Epithelial cell of proximal tubule (primary cell): ENCODE measurements around a stretch of chr12.

DNA sequence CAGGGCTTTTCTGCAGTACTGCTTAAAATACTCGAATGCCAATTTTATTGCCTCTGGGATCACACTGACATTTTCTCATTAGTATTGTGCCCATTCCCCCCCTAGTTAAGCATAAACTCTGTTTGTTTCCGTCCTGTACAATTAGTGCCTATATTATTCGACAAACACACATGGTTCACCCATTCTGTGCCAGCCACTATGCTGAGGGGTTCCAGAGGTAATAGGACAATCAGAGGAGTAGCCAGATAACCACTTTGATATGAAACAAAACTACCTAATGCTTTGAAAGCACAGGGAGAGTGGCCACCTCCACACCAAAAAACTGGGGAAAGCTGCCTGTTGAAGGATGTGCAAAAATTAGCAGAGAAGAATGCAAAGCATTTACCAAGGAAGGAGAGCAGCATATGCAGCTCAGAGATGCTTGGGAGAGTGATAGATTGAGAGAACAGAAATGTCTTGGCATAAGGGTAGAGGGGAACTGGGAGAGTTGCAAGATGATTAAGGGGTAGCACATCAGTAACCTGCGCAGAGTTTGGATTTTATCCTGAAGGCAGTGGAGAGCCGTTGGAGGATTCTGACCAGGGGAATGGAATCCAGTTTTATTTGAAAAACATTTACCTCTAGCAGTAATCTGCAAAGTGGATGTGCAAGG is 81.8 kb downstream of the BHLHE41 start:
- RAMPAGE, long total RNA: no peak
- RRBS: no CpG with 5 or more reads among the region's 5 CpGs

DNA sequence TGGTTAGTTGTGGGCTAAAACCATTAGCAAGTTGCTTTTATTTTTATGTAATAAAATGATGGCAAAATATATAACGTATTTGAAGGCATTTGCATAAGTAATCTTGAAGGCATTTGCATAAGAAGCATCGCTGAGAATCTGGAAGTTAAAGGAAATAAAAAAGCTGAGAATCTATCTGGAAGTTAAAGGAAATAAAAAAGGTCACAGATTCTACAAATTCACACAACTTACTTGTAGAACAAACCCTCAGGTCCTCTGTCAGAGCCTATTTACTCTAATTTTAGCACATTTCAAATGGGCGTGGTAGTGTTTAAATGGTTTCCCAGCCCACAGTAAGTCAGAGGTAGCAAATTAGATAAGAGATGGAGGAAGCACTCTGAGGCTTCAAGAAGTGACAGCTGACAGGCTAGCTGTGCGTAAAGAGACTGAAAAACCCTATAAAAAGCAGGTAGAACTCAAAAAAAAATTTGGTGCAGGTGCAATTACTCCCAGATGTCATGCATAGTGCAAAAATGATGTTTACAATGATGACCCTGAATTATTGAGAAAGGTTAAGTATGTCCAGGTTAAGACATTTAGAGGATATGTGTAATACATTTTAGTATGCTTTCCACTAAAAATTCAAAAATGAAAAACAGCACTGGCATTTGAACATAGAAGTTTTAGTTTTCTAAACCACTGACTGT is 7.5 kb downstream of the BHLHE41 start:
- RAMPAGE, long total RNA: no peak
- RRBS: no CpG with 5 or more reads among the region's 4 CpGs

- RAMPAGE, long total RNA: no peak
- RRBS: no CpG with 5 or more reads among the region's 3 CpGs
Measured at GRCh38 chr12:26120514-26120981, 4.3 kb downstream of the BHLHE41 start.

DNA sequence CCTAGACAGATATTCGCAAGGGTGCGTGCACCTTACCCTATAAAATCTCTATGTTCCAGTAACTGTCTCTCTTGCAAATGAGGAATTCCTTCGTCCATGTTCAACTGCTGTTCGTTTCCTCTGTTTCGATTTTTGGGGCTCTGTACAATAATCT is 278 bp downstream of the BHLHE41 start:
- RAMPAGE, long total RNA: no peak
- RRBS: no CpG with 5 or more reads among the region's 5 CpGs

DNA sequence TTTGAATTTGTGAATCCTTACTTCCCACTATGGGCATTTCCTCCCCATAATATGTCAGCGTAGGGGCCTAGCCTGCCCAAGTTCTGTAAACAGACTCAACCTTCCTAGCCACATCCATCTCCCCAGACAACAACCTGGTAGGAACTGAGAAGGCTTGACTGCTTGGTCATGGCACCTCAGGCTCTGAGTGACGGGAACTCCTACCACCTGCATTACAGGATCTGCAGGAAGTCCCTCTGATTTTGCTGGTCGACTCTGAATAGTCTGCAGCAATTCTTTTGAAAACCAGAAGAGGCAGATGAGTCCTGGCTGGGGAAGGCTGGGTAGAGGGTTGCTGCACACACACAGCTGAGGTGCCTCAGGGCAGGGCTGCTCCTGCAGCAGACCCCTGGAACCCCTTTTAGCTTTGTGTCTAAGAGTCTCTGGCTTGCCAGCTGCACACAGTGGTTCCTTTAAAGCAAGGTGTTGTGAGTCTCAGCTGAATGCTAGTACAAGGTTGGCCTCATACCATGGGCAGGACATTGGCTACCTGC is 33.6 kb upstream of the BHLHE41 start:
- RAMPAGE, long total RNA: no peak
- RRBS: no CpG with 5 or more reads among the region's 3 CpGs

DNA sequence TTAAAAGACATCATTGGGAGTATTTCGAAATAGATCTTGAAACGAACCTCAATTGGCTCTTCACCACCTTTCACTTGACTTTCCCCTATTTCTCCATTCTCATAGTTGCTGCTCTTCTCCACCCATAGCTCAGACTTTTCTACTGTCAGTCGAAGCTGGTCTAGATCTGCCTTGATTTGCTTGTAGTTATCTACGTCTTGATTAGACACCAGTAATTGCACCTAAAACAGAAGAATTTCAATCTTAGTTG is 212.0 kb downstream of the ITPR2 start:
- RAMPAGE, long total RNA: no peak
- RRBS: no CpG with 5 or more reads among the region's 4 CpGs

- RAMPAGE, long total RNA: no peak
- RRBS: no CpG with 5 or more reads among the region's 10 CpGs
Measured at GRCh38 chr12:27012864-27013335, 1.3 kb downstream of the TM7SF3 start.

DNA sequence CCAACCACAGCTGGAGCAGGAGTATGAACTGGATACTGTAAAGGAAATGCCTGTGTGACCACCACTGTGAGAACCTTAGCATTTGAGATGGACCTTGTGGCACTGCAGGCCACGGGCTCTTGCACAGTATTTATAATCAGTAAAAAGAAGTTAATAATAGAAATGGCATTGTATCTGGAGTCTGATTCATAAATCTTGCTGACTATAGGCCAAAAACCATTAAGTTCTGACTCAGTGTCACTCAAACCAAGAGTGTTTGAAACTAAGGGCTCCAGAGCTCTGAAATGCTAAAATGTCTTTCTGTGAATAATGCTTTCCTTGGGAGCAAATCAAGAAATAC is 58.5 kb upstream of the STK38L start:
- RAMPAGE, long total RNA: no peak
- RRBS: no CpG with 5 or more reads among the region's 1 CpG

DNA sequence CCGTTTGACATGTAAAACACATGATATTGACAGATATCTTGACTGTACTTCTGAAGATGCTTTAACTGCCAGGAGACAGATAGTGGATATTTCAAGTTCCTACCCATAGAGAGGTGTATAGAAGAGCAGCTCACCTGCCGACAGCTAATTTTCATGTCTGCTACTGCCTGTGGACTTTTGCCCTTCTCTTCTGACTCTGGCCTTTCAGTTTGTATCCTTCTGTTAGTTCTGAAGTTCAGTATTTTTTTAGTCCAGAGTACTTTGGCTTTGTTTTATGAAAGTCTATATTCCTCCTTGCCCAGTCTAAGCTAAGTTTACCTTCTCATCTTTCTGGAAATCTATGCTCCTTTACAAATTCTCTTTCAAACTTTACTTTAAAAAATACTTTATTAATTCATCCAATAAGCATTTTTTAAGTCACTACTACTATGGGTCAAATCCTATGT is 30.8 kb upstream of the STK38L start:
- RAMPAGE, long total RNA: no peak
- RRBS: no CpG with 5 or more reads among the region's 2 CpGs

DNA sequence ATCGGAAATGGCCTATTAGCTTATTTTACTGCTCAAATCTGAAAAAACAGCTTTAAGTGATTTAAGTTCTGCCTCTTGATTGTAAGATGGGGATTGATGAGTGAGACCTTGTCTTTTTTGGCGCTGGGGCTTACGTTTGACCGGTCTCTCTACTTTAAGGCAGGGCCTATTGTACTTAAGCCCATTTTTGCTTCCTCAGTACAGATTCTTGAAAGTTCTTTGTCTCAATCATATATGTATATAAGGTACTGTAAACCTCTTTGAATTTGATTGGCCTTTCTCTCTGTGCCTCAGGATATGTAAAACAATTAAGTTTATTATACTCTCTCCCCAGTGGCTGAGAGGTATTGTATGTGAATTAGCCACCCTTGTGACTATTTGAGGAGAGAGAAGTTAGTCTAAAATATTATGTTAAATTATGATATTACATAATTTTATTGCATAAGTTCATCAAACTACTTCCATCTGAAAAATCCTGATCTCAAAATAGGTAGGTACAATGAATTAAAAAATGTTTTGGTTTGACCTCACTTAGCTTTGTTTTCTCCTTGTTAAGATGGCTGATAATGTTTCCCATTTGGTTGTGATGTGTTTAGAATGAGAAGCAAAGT is 1.3 kb downstream of the STK38L start:
- RAMPAGE, long total RNA: no peak
- RRBS: no CpG with 5 or more reads among the region's 4 CpGs

- RAMPAGE, long total RNA: no peak
- RRBS: no CpG with 5 or more reads among the region's 2 CpGs
Measured at GRCh38 chr12:27253344-27253747, 9.3 kb downstream of the STK38L start.

DNA sequence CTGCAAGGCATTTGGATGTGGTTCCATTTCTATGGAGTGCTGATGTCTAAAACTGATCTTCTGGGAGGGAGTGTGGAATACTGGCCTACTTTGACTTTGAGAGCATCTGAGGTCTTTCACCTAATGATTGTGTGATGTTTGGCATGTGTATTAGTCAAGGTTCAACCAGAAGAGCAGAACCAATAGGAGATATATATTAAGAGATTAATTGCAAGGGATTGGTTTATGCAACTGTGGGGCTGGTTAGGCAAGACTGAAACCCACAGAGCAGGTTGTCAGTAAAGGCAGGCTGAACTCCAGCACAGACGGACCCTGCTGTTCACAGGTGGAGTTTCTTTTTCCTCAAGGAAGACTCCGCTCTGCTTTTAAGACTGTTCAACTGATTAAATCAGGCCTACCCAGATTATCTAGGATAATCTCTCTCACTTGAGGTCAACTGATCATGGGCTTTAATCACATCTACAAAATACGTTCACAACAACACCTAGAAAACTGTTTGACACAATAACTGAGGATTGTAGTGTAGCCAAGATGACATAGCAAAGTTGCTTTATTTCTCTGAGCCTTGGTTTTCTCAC is 11.7 kb downstream of the BMAL2 start:
- RAMPAGE, long total RNA: no peak
- RRBS: no CpG with 5 or more reads among the region's 3 CpGs

DNA sequence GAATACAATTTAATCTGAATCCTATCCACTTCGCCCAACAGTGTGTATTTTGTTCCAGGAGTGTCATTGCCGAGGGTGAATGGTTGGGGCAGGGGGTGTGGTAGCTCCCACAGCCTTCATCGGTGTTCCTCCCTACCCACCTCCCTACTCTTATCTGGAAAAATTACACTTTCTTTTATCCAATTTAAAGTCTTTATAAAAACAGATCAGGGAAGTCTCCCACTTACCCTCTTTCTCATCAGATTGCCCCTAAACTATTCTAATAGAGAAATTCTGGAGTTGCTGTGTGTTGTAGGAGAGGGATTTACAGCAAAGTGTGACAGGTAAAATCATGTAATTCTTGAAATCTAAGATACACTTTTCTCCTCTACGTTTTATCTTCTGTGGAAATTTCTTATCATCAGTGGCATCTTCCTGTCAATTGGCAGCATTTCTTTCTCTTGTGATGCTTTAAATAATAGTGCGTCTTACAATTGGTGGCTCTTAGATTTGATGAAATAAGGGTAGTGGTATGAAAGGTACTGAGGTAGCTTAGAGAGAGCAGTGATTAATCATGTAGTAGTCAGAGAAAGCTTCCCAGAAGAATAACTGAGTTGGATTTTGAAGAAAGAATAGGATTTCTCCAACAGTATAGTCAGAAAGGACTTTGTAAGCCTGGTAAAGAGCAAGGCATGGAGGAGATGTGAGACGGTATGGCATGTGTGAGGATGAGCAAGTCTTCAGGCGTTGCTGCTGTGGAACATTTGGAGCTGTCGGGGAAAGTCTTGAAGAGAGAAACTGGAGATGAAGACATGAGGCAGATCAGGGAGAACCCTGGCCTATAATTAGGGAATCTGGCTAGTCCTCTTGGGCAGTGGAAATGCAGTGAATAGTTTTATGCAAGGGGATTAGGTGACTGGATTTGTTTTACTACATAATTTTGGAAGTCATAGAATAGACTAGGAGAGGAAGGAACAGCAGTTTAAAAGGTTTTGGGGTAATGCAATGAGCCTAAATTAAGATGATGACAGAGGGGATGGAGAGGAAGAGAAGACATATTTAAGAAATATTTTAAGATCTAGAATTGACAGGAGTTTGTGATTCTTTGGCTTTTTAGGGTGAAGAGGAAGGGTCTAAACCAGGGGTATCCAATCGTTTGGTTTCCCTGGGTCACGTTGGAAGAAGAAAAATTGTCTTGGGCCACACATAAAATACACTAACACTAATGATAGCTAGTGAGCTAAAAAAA is 45.6 kb downstream of the BMAL2 start:
- RAMPAGE, long total RNA: no peak
- RRBS: no CpG with 5 or more reads among the region's 10 CpGs

DNA sequence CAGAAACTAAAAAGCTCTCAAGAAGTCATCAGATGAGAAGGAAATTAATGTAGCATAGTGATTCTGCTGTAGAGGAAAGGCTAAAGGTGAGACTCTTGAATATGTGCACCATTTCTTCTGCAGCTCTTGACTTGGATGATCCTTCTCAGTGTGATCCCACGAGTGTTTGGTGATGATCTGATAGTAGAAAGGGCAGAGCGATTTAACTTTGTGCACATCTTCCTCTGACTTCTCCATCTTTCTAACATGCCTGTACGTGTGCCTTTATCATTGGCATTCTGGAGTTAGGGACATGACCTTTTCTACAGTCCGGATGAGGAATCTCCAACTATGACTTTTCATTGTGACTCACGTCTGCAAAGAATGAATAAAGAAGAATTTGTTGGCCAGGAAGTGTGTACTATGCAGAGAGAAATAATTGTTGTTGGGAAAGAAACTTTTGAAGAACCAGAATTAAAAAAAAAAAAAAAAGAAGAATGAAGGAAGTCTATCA is 25.1 kb downstream of the PPFIBP1 start:
- RAMPAGE, long total RNA: no peak
- RRBS: no CpG with 5 or more reads among the region's 5 CpGs

DNA sequence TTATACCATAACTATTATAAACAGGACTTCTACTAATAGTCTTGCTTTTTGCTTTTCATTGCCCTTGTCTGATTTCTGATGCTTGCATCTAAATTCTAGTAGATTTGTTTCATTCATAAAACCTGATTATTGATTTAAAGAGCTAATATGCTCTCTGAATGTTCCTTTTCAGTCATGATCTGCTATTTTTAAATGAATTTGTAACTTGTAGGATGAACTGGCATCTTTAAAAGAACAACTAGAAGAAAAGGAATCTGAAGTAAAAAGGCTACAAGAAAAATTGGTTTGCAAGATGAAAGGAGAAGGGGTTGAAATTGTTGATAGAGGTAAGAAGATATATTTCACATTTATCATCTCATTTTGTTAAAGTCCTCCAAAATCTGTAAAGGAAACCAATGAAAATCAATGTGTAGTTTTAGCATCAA is 39.8 kb upstream of the REP15 start:
- RAMPAGE, long total RNA: no peak

DNA sequence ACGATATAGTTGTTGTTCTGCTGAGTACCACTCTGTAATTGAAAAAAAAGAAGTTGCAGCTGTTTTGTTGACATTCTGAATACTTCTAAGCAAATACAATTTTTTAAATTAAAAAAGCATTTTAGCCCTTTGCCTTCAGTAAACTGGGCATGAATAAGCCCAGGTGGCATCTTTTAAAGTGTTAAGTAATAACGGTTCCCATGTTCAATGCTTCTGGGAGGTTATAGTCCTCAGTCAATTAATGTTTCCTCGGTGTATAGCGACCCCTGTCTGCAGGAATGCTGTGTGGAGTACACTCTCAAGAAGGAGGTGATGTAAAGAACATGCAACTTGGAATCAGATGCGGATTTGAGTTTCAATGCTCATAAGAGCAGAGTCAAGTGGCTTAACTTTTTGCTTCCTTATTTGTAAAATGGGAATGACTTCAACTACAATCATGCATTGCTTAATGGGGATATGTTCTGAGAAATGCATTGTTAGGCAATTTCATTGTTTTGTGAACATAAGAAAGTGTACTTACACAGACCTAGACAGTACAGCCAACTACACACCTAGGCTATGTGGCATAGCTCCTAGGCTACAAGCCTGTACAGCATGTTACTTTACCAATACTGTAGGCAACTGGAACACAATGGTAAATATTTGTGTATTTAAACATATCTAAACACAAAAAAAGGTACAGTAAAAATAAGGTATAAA is 6.9 kb upstream of the MRPS35 start:
- RAMPAGE, long total RNA: no peak
- RRBS: no CpG with 5 or more reads among the region's 5 CpGs

GRCh38 chr12:27795001-27795491 is 15.0 kb upstream of the MANSC4 start:
- RAMPAGE, long total RNA: no peak
- RRBS: no CpG with 5 or more reads among the region's 4 CpGs

DNA sequence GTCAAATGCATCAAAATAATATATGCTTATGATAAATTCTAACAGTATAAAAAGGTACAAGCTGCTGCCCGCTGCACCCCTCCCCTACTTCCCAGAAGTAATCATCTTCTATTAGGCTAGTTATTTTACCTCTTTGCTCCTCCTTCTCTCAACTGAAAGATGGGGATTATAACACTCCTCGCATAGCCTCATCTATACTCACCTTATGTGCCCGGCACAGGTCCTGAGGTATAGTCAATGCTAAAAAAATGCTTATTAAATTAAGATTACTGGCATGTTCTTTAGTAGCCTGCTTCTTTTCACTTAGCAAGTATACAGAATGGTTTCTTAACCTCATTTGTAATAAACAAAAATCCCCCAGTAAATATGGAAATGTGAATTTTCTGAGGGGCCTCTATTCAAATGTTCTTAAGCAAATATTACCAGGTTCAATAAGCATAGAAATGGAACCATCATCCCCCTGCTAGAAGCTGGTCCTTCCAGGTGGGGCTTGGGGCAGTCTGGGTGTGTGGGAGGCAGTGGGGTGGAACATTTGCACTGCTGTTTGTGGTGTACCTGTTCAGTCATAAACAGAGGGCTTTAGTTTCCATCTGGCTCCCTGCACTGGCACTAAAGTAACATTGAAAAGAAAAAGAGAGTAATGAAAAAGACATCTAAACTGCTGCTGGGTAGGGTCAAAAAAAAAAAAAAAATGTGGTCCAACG is 43.9 kb upstream of the MANSC4 start:
- RAMPAGE, long total RNA: no peak
- RRBS: no CpG with 5 or more reads among the region's 4 CpGs

- RAMPAGE, long total RNA: no peak
- RRBS: no CpG with 5 or more reads among the region's 5 CpGs
Measured at GRCh38 chr12:28026679-28027087, 54.1 kb upstream of the PTHLH start.

DNA sequence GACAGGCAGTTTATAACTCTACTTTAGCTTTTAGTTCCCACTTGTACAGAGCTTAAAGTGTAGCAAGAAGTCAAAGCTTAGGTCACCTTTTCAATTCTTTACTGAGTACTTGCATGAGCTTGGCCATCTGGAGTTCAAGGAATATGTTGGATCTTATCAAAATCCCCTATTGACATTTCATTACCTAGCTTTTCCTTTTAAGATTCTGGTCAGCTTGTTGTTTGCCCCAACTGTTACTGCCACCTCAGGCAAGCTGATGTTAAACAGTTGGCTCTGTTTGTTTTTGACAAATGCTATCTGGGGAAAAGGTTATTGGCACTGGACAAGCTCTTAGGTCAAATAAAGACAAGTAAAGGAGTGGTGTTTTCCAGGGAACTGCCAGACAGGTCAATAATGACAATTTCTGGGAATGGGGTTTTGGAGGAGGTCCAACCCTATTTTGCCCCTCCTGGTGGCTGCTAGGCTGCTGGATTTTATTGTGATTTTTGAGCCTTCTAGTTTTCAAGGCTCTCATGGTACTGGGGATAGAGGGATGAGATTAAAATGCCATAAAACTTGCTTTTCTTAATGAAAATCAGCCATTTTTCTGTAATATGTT is 12.5 kb downstream of the CCDC91 start:
- RAMPAGE, long total RNA: no peak